Heart right ventricle (tissue), 2 donors: ENCODE results near the gene MTPAP.

DNA sequence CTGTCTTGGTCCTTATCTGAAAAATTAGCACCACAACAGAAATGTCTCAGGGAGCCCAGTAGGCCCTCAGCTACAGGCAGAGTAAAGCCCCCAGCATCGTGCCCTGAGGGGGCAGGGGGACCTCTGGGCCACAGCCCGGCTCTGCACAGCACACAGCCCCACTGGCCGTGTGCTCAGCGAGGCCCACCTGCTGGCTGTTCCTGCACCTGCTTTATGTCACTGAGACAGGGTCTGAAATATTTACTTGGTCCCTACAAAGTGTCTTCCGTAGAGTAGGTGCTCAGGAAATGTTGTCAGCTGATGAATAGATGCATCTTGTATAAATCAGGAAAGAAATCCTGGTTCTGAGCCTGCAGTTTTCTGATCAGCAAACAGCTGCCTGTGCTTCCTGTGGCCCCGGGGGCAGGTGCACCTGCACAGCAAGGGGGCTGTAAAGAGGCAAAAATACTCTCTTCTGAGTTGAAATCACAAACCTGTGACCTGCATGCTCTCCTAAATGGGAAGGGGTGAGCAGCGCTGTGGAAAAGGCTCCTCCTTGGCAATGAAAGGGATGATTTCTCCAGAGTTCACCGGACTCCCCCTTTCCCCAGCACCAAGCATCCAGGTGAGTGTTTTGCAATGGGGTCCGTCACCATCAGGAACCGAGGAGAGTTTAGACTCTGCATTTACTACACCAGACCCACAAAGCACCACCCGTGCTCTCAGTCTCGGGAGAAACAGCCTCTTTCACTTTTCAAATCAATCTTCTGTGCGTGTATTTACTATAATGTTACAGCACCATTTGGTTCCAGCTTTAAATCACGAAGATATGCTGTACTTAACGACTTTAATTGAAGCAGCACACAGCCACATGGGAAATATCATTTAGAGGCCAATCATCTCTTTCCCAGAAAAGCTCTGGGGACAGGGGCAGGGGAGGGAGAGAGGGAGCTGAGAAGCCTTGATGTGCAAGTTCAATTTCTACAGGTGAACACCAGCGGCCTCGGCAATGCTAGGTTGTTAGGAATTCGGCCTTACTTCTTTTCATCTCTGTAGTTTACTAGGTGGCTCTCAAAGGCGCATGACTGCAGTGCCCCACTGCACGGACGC lies 155.1 kb downstream of the SVIL start:
- PRO-cap, 2 experiments, result no peak in any of the 2 experiments

- PRO-cap, 2 experiments, result no peak in any of the 2 experiments
Measured at GRCh38 chr10:29646316-29647145, 11.8 kb upstream of the SVIL start.

GRCh38 chr10:29728579-29729143 lies 93.9 kb upstream of the SVIL start:
- PRO-cap, 2 experiments, result no peak in any of the 2 experiments

- PRO-cap, 2 experiments, result peak in 1 of 2 experiments; most common plus-strand start chr10:29736029 (in 1); most common minus-strand start chr10:29735827 (in 1)
Measured at GRCh38 chr10:29735574-29736146, 100.9 kb upstream of the SVIL start.

DNA sequence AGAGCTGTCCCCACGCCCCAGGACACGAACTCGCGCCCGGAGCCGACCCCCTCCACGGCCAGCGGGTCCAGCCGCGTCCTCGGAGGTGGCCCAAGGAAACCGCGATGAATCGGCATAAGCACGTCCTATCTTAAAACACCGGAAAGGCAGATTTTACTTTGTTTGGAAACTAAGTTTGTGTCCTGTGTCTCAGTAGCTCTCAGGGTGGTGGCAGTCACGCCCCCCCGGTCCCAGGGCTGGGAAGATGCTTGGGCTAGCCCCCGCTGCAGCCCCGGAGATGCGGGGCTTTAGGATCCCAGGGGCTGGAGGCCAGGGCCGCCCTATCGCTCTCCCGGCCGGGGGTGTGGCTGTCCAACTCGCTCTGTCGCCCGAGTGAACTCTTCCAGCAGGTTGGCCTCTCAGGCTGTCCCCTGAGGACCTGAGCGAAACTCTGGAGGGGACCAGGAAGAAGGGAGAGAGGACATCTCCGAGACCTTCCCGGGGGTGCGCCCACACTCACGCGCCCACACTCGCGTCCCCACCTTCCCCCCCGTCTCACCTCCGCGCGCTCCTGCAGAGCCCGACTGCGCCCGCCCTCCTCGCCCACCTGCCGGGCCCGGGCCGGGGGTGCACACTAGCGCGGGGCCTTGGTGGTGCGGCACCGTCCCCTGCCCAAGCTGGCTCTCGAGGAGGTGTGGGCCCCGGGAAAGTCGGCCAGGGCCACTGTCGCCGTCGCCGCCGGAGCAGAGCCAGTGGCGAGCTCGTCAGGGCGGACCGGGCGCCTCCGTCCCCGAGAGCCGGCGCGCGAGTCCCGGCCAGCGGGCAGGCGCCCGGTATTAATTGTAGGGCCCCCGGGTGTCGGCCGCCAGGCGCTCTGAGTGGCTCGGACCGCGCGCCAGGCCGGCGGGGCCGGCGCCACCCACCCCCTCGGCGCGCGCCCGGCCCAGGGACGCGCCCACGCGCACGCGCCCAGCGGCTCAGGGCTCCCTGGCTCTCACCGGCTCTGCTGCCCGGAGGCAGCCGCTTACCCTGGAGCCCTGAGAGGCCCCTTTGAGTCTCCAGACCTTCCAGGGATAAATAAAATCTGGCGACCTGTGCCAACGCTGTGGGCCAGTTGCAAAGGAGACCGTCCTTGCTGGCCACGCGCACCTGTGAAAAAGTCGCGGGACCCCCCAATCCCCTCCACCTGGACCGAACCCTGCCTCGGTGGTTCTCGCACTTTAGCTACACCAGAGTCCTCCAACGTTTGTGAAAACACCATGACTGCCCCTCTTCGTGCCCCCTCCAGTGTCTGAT lies 101.8 kb upstream of the SVIL start:
- PRO-cap, 2 experiments, result peak in 2 of 2 experiments; most common plus-strand start position 847 of the sequence (in 1); most common minus-strand start position 789 of the sequence (in 1)

DNA sequence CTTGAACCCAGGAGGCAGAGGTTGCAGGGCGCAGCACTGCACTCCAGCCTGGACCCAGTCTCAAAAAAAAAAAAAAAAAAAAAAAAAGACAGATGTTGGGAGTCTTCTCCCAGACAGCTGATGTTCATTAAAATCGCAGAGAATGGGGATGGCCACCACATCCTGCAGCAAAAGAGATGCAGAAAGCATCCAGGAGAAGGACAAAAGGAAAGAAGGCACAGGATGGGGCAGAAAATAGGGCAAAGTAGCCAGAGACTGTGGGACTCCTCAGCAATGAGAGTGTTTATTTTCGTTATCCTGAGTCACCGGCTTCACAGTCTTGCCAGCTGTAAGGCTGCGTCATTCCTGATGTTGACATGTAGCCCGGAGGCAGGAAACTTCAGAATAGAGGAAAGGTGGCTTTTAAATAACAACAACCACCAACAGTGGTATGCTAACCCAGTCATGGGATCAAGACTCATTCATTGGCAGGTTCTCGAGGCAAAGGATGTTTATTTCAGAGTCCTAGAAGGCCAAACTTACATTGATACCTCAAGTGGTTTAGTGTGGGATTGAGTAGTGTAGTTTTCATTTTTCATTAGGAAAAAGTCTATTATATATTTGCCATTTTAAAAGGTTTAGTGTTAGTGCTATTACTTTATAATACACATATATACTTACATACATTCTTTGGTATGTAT lies 149.6 kb upstream of the SVIL start:
- PRO-cap, 2 experiments, result peak in 1 of 2 experiments; most common plus-strand start position 382 of the sequence (in 1); most common minus-strand start position 247 of the sequence (in 1)

GRCh38 chr10:30344030-30344724 lies 4.9 kb downstream of the MTPAP start:
- PRO-cap, 2 experiments, result no peak in any of the 2 experiments

DNA sequence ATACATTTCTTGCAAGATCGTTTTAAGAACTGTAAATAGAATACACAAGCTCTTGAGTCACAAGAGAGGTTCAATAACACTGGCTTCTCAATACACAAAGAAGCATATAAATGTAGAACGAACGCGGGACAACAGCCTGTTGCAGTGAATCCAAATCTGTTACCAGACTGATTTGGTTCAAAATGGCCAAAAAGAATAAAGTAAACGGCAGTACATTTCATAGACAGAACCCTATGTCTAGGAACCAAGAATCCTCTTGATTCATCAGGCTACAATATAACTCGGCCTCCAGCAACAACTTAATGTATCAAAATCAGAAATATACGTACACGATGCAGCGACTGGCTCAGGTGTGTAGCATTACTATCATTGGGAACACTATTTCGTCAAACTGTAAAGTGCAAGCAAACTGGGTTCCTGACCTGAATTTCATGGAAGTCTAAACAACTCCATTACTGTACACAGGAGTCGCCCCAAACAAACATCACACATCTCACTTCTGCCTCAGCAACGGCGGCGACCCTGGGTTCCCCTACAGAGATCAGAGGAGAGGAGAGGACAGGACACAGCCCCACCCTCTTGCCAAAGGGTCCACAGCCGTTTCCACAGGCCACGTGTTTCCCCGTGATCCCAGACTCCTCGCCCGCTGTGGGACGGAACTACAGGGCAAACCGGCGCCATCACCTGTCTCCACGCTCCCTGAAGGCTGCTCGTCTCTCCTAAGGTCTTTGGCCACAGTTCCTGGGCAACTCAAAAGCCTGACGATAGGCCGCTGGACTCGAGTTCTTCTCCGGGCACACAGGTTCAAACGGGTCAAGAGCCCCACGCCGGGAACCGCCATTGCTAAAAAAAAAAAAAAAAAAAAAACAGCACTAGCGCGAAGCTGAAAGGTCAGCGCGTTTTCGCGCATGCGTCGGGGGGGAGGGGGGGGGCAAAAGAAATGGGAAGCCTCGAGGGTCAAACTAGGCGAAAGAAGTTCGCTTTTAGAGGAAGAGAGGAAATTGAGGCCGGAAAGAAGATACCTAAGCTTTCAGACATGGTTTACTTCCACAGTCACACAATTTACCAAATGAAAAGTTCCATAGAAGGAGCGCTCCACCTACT lies at the start of gene MTPAP:
TSS of gene MTPAP (minus strand) at position 844 of the 1,104 bp plus-strand sequence.
- PRO-cap, 2 experiments, result peak in 1 of 2 experiments; most common plus-strand start position 633 of the sequence (in 1); most common minus-strand start position 603 of the sequence (in 1)

DNA sequence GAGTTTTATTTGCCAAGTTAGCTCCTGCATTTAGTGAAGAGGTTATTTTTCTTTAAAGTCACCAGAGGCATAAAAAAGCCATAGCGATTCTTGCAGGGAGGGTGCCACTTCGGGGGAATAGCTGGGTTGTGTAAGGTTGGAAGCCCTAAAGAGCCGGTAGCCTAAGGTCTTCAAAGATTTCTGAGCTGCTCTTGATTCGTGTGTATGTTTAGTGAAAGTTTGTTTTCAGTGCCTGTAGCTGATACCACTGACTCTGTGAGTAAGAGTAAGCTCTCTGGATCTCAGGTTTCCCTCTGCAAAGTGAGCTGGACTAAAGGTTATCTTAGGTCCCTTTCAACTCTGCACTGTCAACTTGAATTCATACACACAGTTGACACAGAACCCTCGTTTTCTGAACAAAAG lies 4.4 kb downstream of the MAP3K8 start:
- PRO-cap, 2 experiments, result no peak in any of the 2 experiments

GRCh38 chr10:30453635-30454193 lies 19.7 kb downstream of the MAP3K8 start:
- PRO-cap, 2 experiments, result no peak in any of the 2 experiments

- PRO-cap, 2 experiments, result peak in 1 of 2 experiments; most common plus-strand start chr10:30584048 (in 1); most common minus-strand start chr10:30583809 (in 1)
Measured at GRCh38 chr10:30583736-30584334, 45.7 kb downstream of the LYZL2 start.

DNA sequence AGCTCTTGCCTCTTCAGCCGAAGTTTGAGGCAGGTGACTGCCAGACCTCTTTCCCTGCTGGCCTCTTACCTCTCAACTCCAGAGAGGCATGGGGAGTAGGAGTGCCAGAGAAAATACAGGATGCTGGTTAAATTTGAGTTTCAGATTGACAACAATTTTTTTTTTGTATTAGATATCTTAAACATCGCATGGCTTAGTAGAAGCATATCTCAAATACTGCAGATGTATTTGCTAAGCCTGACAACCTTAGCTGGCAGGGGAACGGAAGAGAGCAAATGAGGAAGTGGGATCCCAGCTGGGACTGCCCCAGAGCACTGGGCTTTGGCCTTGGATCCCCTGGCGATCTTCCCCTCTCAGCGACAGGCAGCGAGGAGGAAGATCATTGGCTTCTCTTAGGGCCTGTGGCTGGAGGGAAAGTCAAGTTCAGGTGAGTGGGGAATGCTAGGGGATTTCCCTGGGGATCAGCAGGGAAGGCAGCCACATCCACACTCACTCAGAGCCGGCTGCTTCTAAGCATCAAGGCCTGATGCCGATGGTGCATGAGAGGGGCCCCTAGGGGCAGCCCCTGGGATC lies 42.1 kb downstream of the LYZL2 start:
- PRO-cap, 2 experiments, result no peak in any of the 2 experiments

DNA sequence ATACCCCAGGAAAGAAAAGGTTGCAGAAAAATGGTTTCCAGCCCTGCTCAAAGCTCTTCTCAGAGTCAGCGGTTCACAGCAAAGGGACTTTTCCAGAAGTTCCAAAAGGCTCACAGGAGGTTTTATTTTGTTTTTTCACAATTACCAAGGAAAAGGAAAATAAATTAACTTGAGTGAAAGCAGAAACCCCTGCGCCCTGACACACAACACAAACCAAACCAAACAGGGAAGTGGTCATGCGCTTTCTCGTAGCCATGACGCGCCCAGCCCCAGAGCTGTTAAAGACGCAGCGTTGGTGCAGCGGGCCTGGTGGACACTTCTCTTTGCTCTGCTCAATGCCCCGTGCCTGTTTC lies 134.3 kb upstream of the LYZL2 start:
- PRO-cap, 2 experiments, result no peak in any of the 2 experiments

DNA sequence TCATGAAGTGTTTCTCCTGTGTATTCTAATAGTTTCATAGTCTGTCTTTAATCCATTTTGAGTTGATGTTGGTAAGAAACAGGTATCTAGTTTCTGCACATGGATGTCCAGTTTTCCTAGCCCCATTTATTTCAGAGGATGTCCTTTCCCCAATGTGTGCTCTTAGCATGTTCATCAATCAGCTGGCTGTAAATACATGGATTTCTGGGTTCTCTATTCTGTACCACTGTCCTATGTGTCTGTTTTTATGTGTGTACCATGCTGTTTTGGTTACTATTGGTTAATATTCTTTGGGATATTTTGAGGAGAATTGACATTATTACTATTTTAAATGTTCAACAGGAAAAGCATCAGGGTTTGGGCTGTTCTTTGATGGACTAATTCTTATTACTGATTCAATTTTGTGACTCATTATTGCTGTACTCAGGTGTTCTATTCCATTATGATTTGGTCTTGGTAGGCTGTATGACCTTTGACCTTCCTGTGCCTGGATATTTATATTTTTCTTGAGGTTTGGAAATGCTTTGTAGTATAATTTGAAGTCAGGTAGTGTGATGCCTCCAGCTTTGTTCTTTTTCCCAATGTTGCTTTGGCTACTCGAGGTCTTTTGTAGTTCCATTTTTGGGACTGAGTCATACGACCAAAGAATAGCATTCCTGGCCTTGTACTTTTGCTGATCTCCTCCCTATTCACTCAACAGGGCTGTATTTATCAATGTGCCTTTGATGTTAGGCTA lies 74.0 kb downstream of the ZNF438 start:
- PRO-cap, 2 experiments, result no peak in any of the 2 experiments

- PRO-cap, 2 experiments, result no peak in any of the 2 experiments
Measured at GRCh38 chr10:30974733-30975378, 56.8 kb downstream of the ZNF438 start.

DNA sequence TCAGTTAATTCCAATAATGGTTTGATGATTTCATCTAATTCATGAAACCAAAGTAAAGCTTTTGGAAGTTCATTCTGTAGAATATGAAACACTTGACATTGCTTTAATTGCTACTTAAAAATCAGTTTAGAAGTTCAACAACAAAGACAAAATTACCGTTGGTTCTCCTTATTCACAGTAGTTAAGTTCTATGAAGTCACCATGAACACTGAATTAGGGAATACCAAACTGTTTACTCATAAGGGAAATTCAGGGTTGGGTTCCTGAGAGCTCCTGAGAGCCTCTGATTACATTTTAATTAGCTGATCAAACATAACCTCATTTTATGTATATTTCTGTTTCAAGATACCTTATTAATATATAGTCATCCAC lies 46.2 kb downstream of the ZNF438 start:
- PRO-cap, 2 experiments, result no peak in any of the 2 experiments

DNA sequence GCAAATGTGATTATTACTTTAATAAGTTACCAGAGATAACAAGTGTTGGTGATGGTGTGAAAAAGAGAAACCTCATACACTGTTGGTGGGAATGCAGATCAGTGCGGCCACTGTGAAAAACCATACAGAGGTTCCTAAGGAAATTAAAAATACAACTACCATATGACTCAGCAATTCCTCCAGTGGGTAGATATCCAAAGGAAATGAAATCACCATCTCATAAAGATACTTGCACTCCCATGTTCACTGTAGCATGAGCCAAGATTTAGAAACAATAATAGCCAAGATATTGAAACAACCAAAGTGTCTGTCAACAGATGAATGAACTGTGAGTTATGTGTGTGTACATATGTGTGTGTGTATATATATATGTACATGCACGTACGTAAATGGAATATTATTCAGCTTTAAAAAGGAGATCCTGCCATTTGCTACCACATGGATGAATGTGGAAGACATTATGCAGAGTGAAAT lies 26.7 kb downstream of the ZNF438 start:
- PRO-cap, 2 experiments, result no peak in any of the 2 experiments

- PRO-cap, 2 experiments, result peak in 1 of 2 experiments; most common plus-strand start chr10:31074258 (in 1); most common minus-strand start chr10:31074129 (in 1)
Measured at GRCh38 chr10:31073956-31074389, 42.3 kb upstream of the ZNF438 start.

- PRO-cap, 2 experiments, result peak in 2 of 2 experiments; most common plus-strand start chr10:31134184 (in 2); most common minus-strand start chr10:31134116 (in 1)
Measured at GRCh38 chr10:31134022-31134896, 102.6 kb upstream of the ZNF438 start.

GRCh38 chr10:31146424-31146951 lies 114.8 kb upstream of the ZNF438 start:
- PRO-cap, 2 experiments, result no peak in any of the 2 experiments